Left colon (tissue), 1 donor: ENCODE data around the genes ERAS, OTUD5 and GRIPAP1.

- PRO-cap: no peak
These were observed 557.6 kb upstream of the DIPK2B start for GRCh38 chrX:45758111-45758826.

DNA sequence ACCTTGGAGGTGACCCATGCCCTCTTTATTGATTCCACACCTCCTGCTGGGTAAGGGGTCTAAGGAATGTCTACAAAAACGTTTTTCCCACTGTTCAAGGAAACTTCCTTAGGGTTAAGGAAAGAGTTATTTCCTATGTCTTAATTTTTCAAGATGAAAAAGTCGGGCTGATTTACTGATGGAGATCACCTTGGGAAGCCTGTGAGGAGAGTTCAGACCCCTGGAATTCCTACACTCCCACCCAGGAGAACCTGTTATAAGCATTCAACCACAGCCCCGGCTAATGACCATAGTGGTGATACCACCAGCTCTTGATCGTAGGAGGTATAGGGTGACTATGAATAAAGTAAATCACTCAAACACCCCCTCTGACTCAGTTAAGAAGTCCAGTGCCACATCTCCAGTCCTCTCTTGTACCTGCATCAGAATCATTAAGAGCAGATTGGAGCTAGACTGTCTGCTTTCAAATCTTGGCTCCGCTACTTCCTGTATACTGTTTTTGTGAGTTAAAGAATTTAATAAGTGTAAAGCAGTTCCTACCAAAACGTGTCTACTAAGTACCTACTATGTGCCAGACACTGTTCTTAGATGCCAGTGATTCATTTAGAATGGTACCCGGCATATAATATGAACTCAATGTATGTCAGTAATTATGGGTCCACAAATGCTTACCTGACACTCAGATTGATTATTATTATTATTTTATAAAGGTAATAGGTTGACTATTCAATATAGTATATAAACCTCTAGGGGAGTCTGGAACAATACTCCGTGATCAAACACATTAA, 565.1 kb upstream of the DIPK2B start:
- PRO-cap: no peak

DNA sequence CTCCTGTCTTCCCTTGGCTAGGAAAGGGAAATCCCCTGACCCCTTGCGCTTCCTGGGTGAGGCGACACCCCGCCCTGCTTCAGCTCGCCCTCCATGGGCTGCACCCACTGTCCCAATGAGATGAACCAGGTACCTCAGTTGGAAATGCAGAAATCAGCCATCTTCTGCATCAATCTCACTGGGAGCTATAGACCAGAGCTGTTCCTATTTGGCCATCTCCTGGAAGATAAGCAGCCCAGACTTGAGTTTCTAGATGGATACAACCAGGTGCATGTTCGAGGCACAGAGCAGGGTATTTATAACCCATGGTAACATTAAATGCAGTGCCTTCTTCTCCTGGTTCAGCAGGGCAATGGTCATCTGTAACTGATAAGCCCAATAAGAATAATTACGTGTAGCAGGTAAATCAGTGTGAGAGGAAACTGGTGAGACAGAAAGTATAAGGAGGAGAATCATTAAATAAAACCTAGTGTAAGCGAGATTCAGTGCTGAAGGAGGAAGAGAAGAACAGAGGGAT, 39.3 kb downstream of the KRBOX4 start:
- PRO-cap: no peak

GRCh38 chrX:46838153-46838706, 1.4 kb downstream of the RP2 start:
- PRO-cap: no peak

GRCh38 chrX:47225492-47226111, 7.1 kb downstream of the CDK16 start:
- PRO-cap: no peak

GRCh38 chrX:47229804-47230911, 2.7 kb upstream of the USP11 start:
- PRO-cap: no peak

- PRO-cap: no peak
These were observed 20.3 kb downstream of the ZNF41 start for GRCh38 chrX:47462745-47463123.

GRCh38 chrX:47523898-47524292, 37.1 kb upstream of the ARAF start:
- PRO-cap: no peak

- PRO-cap: no peak
These were observed 1.8 kb downstream of the ARAF start for GRCh38 chrX:47562338-47563585.

DNA sequence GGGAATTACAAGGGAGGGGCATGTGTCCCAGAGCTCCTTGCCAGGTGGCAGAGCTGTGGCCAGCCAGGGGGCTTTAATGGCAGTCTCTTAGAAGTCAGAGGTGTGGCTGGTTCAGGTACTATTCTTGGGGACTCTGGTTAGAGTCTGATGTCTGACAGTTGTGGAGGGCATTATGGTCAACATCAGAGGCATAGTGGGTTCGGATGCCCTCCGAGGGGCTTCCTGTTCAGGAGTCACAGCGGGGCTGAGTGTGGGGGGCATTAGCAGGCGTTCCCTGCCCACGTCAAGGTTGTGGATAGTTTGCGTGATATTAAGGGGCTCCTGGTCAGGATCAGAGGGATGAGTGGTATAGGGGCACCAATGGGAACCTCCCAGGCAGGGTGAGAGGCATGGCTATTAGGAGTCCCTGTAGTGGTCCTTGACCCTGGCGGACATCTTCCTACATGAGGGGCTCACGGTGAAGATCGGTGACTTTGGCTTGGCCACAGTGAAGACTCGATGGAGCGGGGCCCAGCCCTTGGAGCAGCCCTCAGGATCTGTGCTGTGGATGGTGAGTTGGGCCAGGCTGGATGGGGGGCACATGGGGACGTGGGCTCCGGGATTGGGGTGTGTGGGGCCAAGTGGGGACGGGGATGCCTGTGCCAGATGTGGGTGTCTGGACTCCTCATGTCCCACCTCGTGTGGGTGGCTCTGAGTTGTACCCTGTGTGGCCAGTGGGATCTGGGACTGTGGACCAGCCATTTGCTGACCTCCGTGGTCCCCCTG, 8.3 kb downstream of the ARAF start:
- PRO-cap: no peak

DNA sequence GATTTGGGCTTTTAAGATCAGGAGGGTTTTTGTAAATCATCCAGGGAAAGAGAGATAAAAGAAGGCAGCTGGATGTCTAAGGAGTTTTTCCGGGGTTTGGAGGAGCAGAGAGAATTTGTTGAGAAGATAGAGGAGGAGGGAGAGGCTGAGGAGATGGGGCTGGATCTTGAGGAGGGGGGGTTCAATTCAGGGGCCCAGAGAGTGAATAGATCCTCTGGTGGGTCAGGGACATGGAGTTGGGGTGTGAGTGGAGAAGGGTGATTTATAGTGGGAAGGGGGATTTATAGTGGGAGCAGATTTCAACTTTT, 48.7 kb upstream of the UXT start:
- PRO-cap: no peak

- PRO-cap: no peak
These were observed 26.0 kb downstream of the ZNF81 start for GRCh38 chrX:47862644-47863105.

DNA sequence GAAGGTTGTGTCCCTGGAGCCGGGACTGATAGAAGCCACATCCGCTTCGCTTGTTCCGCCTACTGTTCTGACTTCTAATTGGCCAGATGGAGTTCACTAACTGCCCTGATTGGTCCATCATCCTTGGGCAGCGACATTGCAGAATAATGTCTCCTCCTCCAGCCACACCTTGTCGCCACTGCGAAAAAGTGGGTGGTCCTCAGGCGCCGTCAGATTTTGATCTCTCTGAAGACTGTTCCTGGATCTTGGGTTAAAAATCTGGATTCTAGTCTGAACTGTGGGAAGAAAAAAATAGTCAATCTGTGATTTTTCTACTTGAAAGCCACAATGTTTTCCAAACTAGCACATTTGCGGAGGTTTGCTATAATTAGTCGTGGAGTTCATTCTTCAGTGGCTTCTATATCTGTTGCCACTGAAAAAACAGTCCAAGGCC, 311 bp upstream of the SSX3 start:
- PRO-cap: no peak

DNA sequence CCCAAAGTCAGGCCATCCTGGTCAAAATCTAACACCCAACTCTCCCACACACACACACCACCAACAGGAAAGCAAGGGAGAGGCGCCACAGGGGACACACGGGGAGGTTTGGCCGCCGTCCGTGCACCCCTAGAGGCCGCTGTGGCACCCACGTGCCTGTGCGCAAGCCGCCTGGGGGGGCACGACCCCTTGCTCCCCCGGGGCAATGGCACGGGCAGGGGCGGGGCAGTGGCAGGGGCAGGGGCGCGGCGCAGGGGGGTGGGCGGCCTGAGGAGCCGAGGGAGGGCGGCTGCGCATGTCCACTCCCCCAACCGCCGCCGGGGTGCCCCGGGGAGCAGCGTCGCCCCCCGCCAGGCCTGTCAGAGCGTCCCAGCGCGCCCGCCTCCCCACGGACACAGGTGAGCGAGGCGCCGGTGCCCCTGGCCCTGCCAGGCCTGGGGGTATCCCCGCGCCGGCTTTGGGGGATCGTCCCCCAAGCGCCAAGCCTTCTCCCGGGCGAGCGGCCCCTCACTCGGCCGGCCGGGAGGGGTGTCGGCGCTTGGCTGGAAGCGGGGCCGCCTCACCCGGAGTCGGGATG, at the start of gene ERAS:
TSS of gene ERAS (plus strand) at position 362 of the 577 bp plus-strand sequence.
- PRO-cap: no peak

DNA sequence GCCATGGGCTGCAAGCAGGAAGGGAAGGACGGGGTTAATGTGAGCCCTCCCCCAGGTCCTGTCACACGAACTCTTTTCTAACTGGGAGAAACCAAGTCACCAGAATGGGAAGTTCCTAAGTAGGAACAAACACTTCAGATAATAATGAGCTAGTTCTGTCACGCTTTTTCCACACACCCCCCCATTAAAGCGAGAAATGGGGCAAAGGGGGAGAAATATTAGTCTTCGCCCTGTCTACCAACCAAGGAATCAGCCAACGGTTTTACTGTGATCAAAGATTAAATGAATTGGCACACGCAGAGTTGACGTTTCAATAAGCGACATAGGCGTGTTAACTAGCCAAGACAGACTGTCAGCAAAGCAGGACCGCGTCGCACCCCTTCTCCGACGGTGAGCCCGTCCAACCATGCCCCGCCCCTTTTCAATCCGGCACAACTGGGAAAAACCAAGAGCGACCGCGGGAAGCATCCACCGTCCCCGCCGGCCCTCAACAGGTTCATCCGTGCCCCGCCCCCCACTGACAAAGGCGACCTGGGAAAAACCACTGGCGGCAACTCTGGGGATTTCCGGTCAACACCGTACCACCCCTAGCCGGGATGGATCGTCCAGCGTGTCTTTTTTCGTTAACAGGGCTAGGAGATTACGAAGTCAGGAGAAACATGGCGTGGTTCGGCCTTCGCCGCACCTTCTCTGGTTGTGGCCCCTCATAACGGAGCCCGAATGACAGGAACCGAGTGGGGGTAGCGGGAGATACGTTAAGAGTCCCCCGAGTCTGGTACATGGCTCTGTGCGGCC, 520 bp downstream of the TIMM17B start:
- PRO-cap: bidirectional peak, plus-strand start at position 523 of the sequence, minus-strand start at position 492 of the sequence

GRCh38 chrX:48912523-48913018, 1.1 kb upstream of the SLC35A2 start:
- PRO-cap: no peak

- PRO-cap: no peak
These were observed 5.4 kb upstream of the PIM2 start for GRCh38 chrX:48924284-48924596.

DNA sequence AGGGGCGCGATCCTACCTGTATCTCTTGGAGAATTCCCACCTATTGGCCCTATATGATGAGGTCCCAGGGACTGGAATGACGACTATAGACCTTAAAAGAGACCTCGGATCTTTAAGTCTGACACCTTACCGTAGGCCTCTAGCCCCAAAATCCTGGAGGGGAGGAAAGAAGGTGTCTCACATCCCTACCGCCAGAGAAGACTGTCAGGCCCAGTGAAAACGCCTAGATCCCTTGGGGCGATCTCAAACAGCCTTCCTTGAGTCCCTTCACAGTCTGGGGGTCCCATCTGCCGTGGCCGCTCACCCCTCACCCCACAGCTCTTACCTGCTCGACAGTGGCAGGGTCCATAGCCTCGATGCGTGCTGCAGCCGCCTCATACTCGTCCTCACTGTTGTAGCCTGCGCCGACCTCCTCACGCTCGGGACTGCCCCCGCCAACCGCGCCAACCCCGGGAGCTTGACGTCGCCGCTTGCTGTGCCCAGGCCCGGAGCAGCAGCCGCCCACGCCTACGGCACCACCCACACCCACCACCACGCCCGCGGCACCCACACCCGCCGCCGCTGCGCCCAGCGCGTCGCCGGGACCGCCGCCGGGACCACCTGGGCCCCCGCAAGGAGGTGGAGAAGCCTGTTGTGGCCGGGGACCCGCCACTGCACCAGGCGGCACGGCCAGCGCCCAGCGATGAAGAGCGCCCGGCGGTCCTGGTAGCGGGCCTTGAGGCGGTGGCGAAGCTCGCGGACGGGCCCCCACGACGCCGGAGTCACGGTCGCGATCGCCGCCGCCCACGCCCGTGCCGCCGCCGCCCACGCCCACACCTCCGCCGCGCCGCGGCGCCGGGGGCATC, 533 bp downstream of the OTUD5 start:
- PRO-cap: no peak

- PRO-cap: bidirectional peak, plus-strand start at chrX:48957710, minus-strand start at chrX:48957607; bidirectional peak, plus-strand start at chrX:48958154, minus-strand start at chrX:48957828
These were observed at the start of gene OTUD5 for GRCh38 chrX:48957497-48958282. TSS of gene OTUD5 (minus strand) at chrX:48957607.

DNA sequence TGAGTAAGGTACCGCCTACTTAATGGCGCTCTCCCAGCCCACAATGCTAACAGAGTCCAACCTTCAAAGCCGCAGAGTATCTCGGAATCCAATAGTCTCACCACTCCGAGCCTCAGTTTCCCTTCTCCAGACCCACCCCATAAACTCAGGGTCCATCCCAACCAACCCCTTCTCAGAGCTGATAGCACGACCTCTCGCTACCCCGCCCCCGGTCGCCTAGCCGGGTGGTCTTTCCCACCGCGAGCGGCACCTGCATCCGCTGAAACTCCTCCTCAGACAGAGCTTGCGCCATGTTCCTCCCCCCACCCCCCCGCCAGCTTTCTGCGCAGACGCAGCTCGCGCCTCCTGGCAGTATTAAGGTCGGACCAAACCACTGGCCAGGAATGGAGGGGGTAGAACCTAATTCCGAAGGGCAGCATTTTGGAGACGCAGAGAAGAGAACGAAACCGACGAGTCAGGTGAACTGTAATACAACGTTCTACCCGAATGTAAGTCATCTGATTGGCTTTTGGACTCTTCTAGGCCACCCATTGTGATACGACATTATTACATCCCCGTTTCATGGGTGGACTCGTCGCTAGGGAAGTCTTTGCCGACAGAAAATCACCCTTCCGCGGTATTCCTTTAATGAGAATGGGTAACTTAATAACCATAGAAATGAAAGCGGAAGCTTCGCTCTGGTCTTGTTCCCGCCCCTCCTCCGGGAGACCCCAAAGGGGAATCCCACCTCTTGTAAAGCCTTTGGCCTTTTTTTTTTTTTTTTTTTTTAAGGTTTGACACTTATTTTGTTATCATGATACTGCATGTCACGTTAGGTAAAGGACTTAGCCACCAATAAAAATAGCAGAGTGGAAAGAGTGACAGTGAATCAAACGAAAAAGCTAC, at the start of gene GRIPAP1:
TSS of gene GRIPAP1 (minus strand) at position 327 of the 885 bp plus-strand sequence.
- PRO-cap: bidirectional peak, plus-strand start at position 627 of the sequence, minus-strand start at position 271 of the sequence